ENCODE results near the gene RFK.

CAGE:
- cytosol, long polyA minus RNA = no peak
- cytosol, long polyA plus RNA = no peak
- long polyA plus RNA = no peak
- nucleus, long polyA minus RNA = no peak
- nucleus, long polyA plus RNA = no peak
Measured at GRCh38 chr9:72526657-72526938, 5.2 kb downstream of the TMC1 start.

DNA sequence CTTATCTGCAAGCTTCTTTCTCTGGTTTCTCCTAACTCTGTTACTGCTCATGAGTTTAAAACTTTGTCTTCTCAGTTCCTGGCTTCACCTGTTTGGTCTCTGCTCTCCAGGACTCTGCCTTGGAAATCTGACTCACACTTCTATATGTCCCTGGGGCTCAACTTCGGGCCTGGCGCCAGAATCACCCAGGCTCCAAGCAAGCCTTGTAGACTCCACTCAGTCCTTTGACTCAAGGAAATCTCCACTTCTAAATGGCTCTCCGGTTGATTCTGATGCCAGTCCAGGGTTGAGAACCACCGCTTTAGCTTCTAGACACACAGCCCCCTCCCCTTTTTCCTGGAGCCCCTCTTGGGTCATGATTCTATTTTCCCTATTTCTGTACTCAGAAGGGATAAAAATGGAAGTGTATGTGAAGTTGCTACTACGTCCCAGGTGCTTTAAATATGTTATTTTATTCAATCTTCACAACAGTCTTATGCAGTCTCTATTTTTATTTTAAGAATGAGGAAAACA, 57.9 kb downstream of the TMC1 start:
CAGE:
- cytosol, long polyA minus RNA = no peak
- cytosol, long polyA plus RNA = no peak
- long polyA plus RNA = no peak
- nucleus, long polyA minus RNA = no peak
- nucleus, long polyA plus RNA = no peak

CAGE:
- cytosol, long polyA minus RNA = no peak
- cytosol, long polyA plus RNA = no peak
- long polyA plus RNA = no peak
- nucleus, long polyA minus RNA = no peak
- nucleus, long polyA plus RNA = no peak
Measured at GRCh38 chr9:72946719-72947542, 5.9 kb downstream of the ALDH1A1 start.

GRCh38 chr9:72983382-72984056, 30.7 kb upstream of the ALDH1A1 start:
CAGE:
- cytosol, long polyA minus RNA = no peak
- cytosol, long polyA plus RNA = no peak
- long polyA plus RNA = no peak
- nucleus, long polyA minus RNA = no peak
- nucleus, long polyA plus RNA = no peak

DNA sequence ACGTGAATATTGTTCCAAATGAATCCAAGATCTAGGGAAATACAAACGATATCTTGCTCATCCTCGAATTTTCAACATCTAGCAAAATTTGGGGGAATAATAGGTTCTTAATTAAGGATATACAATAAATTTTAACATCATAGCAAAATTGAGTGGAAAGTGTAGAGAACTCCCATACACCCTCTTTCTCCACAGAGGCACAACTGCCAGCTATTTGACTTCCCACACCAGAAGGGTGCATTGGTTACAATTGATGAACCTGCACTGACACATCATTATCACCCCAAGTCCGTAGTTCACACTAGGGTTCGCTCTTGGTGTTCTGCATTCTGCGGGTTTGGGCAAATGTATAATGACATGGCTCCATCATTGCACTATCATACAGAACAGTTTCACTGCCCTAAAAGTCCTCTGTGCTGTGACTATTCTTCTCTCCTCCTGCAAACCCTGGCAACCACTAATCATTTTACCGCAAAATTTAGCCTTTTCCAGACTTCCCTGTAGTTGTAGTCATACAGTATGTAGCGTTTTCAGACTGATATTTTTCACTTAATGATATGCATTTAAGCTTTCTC, 45.8 kb upstream of the ALDH1A1 start:
CAGE:
- cytosol, long polyA minus RNA = no peak
- cytosol, long polyA plus RNA = no peak
- long polyA plus RNA = no peak
- nucleus, long polyA minus RNA = no peak
- nucleus, long polyA plus RNA = no peak

CAGE:
- cytosol, long polyA minus RNA = no peak
- cytosol, long polyA plus RNA = no peak
- long polyA plus RNA = no peak
- nucleus, long polyA minus RNA = no peak
- nucleus, long polyA plus RNA = no peak
Measured at GRCh38 chr9:73010048-73010286, 57.1 kb upstream of the ALDH1A1 start.

GRCh38 chr9:73022862-73023387, 70.1 kb upstream of the ALDH1A1 start:
CAGE:
- cytosol, long polyA minus RNA = no peak
- cytosol, long polyA plus RNA = no peak
- long polyA plus RNA = no peak
- nucleus, long polyA minus RNA = no peak
- nucleus, long polyA plus RNA = no peak

CAGE:
- cytosol, long polyA minus RNA = no peak
- cytosol, long polyA plus RNA = no peak
- long polyA plus RNA = no peak
- nucleus, long polyA minus RNA = no peak
- nucleus, long polyA plus RNA = no peak
Measured at GRCh38 chr9:73038212-73039160, 85.6 kb upstream of the ALDH1A1 start.

DNA sequence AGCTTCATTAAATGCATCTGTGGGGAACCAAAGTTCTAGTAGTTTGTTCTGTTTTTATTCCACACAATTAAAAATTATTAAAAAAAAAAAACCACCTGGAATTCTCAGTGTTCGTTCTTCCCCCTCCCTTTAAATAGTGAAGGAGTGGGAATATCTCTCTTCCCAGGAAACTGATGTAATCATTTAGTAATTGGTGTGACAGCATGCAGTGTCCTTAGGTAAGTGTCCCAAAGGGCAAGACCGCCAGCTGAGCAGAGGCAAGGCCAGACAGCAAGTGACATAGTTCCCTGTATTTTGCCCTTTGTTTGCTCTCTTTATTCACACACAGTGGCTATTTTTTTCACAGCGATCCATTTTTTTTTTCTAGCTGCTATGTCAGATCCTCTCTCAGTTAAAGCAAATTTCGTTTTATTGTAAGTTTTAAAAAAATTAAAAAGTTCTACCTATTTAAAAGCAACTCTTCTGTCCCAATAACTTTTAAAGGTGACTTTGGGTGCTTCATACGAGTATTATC, 98.0 kb upstream of the ALDH1A1 start:
CAGE:
- cytosol, long polyA minus RNA = no peak
- cytosol, long polyA plus RNA = no peak
- long polyA plus RNA = no peak
- nucleus, long polyA minus RNA = no peak
- nucleus, long polyA plus RNA = no peak

GRCh38 chr9:73720609-73720912, 568.9 kb downstream of the ANXA1 start:
CAGE:
- cytosol, long polyA minus RNA = no peak
- cytosol, long polyA plus RNA = no peak
- long polyA plus RNA = no peak
- nucleus, long polyA minus RNA = no peak
- nucleus, long polyA plus RNA = no peak

CAGE:
- cytosol, long polyA minus RNA = no peak
- cytosol, long polyA plus RNA = no peak
- long polyA plus RNA = no peak
- nucleus, long polyA minus RNA = no peak
- nucleus, long polyA plus RNA = no peak
Measured at GRCh38 chr9:75108397-75109123, 20.2 kb downstream of the OSTF1 start.

DNA sequence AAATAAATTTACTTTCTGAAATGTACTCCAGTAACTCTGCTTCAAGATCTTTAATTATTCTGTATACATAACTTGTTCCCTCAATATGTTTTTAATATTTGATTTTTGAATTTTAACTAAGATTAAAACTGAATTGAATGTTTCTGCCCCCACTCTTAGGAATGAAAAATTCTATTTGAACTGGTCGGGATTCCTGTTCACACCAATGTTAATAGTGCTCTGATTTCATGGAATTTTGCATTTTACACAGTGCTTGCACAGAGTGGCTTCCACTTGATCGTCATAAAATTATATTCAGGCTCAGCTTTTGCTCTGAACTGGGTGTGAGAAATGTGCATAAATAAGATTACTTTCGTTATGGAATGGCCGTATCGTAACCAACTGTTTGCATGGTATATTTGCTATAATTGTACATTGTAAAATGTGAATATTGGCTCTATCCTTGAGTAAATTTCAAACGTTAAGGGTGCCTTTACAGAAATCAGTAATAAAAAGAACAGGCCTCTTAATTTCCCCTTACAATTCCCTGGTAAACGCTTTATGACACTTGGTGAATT, 240.9 kb downstream of the RFK start:
CAGE:
- cytosol, long polyA minus RNA = no peak
- cytosol, long polyA plus RNA = no peak
- long polyA plus RNA = no peak
- nucleus, long polyA minus RNA = no peak
- nucleus, long polyA plus RNA = no peak

CAGE:
- cytosol, long polyA minus RNA = no peak
- cytosol, long polyA plus RNA = no peak
- long polyA plus RNA = no peak
- nucleus, long polyA minus RNA = no peak
- nucleus, long polyA plus RNA = no peak
Measured at GRCh38 chr9:76255970-76256574, 138.2 kb downstream of the RFK start.

DNA sequence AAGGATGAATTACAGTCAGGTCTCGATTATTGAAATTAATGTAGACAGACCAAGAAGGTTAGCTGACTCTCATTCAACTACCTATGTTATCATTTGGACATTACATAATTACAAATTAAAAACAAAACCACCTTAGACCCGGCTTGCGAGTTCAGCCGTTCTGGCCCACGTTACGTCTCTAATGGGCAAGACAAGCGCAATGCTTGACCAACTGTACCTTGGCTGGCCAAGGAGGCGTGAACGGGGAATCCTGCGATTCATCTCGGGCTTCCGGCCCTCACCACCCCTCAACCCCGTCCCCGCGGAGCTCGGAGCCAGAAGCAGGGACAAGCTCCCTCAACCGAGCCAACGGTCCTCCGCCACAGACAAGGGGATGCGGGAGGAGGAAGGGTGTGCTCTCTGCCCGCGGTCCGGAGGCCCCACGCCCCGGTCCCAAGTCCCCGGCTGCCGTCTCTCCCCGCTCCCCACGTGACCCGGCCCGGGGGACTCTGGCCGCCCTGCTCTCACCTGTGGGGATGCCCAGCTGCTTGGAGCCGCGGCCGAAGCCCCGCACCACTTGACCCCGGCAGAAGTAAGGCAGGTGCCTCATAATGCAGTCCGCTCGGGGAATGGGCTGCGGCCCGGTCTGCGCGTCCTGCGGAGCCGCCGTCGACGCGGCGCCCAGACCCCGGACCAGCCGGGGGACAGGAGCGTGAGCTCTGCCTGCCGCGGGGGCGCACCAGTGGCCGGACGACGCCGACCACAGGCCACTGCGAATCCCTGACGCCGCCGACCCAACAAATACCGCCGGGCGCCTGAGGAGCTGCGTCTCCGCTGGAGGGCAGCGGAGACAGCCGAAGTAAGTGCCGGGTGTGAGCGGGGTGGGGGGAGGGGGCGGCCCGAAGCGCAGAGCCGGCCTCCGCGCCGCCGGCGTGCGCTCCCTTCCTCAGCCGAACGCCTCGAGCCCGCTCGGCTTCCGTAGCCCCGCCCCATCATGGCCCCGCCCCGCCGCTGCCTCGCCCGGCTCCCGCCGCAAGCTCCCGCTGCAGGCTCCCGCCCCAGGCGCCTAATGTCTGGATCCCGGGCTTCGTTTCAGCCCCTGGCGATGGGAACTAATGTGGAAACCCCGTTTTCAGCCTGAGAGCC, at the start of gene RFK:
RFK (minus strand) TSS at position 844 of the 1,125 bp plus-strand sequence.
CAGE:
- cytosol, long polyA minus RNA = no peak
- cytosol, long polyA plus RNA = no peak
- long polyA plus RNA = no peak
- nucleus, long polyA minus RNA = no peak
- nucleus, long polyA plus RNA = start-site peak on the minus strand centred at position 810 of the sequence, 31 bp wide, 97 and 82 reads in 2 replicates

CAGE:
- cytosol, long polyA minus RNA = no peak
- cytosol, long polyA plus RNA = no peak
- long polyA plus RNA = no peak
- nucleus, long polyA minus RNA = no peak
- nucleus, long polyA plus RNA = no peak
Measured at GRCh38 chr9:76542317-76542861, 83.4 kb downstream of the GCNT1 start.

GRCh38 chr9:76803654-76804251, 102.2 kb downstream of the PRUNE2 start:
CAGE:
- cytosol, long polyA minus RNA = no peak
- cytosol, long polyA plus RNA = no peak
- long polyA plus RNA = no peak
- nucleus, long polyA minus RNA = no peak
- nucleus, long polyA plus RNA = no peak

DNA sequence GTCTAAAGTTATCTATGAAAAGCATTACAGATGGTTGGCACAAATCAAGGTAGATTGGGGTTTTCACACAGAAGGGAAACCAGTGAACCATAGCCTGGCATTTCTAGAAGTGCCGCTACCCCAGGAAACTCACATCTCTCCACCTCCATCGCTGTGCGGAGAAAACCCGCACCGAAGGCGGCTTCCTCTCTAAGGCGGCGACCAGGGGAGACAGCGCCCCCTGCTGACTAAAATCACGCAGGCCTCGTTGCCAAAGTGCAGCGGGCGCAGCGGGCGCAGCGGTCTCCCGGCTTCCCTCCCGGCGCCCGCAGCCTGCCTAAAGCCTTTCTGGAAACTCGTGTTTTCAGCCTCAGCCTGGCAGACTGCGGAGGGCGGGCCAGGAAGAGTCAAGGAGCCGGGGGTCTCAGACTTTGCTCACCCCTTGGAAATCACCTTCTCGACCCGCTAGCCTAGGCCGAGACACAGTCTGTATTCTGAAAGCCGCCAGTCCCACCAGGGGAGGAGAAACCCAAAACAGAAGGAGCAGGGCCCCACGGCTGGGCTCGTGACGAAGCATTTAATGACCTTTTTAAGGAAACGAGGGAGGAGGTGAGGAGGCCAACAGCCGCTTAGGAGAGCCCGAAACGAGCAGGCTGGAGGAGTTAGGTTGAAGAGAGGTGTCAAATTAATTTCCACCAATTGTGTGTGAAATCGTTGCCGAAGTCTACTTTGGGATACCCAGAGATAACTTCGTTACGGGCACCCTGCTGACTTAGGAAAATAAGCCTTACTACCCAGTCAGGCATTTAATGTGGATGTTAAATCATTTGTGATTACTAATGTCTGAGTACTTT, 7.4 kb upstream of the FOXB2 start:
CAGE:
- cytosol, long polyA minus RNA = no peak
- cytosol, long polyA plus RNA = no peak
- long polyA plus RNA = no peak
- nucleus, long polyA minus RNA = no peak
- nucleus, long polyA plus RNA = no peak

DNA sequence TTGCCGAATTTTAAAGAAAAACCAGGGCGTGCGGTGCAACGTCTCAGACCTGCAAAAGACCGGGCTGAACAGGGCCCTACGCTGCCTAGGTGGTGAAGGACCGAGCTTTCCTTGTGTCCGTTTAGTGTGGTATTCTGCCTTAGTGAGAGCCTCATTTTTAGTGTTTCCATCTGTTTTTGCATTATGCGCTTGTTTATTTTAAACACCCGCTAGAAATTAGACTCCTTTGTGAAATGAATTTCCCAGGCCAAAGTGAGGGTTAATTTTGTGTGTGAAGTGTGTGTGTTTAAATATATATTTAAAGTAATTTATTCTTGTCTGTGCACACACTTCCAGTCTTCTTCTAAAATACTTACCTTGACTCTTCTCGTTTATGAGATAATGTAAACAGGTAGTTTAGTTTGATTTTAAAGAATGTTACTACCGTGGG, 1.2 kb downstream of the VPS13A start:
CAGE:
- cytosol, long polyA minus RNA = no peak
- cytosol, long polyA plus RNA = no peak
- long polyA plus RNA = no peak
- nucleus, long polyA minus RNA = no peak
- nucleus, long polyA plus RNA = no peak

GRCh38 chr9:77259501-77259787, 82.1 kb downstream of the VPS13A start:
CAGE:
- cytosol, long polyA minus RNA = no peak
- cytosol, long polyA plus RNA = no peak
- long polyA plus RNA = no peak
- nucleus, long polyA minus RNA = no peak
- nucleus, long polyA plus RNA = no peak

DNA sequence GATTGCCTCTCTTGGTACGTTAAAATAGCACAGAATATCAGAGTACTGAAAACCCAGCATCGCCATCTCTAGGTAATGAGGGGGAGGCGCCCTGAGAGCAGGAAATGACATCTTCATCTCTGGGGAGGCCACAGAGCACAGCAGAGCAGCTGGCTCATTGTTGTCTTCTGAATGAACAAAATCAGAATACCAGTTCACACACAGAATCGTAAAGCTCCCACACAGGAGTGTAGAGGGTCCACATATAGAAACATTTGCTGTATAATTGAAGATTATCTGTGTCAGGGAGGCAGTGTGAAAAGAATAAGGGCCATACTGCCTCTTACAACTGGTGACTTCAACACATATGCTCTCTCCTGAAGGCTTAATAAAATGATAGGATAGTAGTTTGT, 171.9 kb downstream of the GNA14 start:
CAGE:
- cytosol, long polyA minus RNA = no peak
- cytosol, long polyA plus RNA = no peak
- long polyA plus RNA = no peak
- nucleus, long polyA minus RNA = no peak
- nucleus, long polyA plus RNA = no peak

Measured in keratinocyte (primary cell).